Natural killer cell (primary cell): ENCODE measurements around a stretch of chr17.

DNA sequence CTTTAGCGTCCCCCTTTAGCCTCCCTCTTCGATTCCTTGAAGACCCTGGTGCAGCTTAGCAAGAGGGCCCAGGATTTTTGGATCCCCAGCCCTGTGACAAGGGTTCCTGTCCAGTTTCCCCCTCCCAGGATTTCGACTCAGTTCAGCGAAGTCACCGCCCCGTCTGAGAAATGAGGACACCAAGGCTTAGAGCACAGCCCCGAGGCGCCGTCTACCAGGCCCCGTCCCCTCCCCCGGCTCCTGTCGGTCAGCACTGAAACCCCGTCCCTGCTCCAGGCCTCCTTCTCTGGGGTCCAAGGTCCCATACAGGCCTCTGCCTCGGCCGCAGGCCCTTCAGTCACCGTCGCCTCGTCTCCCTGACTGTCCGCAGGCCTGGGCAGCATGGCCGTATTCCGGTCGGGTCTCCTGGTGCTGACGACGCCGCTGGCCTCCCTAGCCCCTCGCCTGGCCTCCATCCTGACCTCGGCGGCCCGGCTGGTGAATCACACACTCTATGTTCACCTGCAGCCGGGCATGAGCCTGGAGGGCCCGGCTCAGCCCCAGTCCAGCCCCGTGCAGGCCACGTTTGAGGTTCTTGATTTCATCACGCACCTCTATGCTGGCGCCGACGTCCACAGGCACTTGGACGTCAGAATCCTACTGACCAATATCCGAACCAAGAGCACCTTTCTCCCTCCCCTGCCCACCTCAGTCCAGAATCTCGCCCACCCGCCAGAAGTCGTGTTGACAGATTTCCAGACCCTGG, 466 bp downstream of the COASY start:
- PRO-cap: no peak

DNA sequence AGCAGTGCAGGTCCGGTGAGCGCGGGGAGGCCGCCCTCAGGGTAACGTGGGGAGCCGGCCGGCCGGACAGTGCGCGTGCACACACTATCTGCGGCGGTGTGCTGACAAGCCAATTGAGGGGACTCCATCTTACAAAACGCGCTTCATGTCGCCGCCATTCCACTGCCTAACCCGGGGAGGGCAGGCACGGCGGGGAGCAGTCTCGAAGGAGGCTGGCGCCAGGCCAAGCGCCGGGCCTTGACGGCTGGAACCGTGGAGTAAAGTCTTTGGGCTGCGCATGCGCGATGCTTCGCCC, 235 bp upstream of the MLX start:
- PRO-cap: bidirectional peak, plus-strand start outside the sequence, minus-strand start at position 259 of the sequence

- PRO-cap: no peak
Measured at GRCh38 chr17:42609884-42610488, 503 bp downstream of the TUBG1 start.

DNA sequence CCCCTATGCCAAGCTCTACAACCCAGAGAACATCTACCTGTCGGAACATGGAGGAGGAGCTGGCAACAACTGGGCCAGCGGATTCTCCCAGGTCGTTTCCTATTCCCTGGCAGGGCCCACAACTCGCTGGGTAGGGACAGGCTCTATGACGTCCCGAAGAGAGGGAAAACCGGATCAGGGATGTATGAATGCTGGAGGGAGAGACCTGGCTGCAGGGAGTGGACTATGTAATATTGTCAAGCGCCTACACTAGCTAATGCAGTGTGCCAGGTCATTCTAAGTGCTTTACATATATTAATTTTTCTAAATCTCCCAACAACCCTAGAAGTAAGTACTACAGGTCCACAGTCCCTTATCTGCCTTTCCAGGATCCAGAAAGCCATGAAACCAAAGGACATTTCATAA, 1.0 kb downstream of the TUBG1 start:
- PRO-cap: no peak

DNA sequence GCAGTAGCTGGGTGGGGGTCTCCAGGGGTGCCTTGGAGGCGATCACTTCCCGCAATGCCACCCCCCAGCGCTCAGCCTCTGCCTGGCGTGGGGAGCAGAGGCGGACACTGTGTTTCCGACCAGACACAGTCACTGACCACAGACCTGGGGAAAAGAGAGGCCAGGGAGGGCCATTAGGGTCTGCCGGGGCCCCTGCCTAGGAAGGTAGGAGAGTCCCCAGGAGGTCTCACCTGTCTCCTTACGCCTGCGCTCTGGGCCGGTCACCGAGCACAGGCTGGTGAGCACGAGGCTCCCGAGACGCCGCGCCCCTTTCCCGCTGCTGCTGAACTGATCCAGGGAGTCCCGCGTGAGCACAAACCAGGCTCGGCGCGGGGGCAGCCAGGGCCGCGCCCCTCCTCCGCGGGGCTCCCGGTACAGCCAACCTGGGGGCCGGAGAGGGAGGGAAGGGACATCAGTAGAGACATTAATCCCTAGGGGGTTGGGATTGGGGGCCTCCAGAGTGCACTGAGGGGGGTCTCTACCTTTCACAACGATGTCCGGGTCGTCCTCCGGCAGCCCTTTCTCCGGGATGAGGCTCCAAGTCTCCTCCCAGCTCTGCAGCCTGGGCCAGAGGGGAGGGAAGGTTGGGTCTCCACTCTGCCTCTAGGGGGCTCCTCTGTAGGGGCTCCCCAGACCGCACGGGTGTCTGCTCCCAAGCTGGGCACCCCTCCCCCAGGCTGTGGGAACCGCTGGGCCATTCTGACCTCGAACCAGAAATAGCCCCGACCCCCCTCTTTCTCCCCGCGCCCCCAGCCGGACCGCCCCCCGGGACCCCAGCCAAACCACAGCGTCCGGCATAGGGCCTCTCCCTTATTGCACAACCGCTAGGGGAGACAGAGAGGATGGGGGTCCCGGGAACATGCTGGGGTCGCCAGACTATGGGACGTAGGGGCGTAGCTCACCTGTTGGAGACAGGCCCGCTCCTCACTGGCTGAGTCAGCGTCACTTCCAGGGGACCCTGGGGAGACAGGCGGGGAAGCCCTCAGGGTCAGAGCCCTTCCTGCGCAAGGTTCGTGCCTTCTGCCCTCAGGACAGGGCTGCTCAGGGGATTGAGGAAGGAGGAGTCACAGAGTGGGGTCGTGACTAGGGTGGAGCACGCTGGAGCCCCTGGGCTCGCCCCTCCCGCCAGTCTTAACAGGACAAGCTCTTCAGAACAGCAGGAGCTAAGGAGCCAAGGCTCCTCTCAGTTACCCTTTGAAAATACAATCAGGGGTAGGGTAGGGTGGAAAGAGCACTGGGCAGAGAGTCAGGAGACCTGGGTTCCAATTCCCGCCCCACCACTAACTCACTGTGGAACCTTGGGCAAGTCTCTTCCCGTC, 2.9 kb downstream of the PLEKHH3 start:
- PRO-cap: no peak

GRCh38 chr17:42683473-42684118, 1.3 kb downstream of the CNTNAP1 start:
- PRO-cap: no peak

GRCh38 chr17:42749642-42750016, 4.8 kb upstream of the EZH1 start:
- PRO-cap: no peak

GRCh38 chr17:42796776-42798057, 1.3 kb downstream of the COA3 start:
- PRO-cap: no peak

- PRO-cap: no peak
Measured at GRCh38 chr17:42804715-42805256, 6.1 kb downstream of the CNTD1 start.

GRCh38 chr17:42841316-42842379, 2.7 kb upstream of the AOC2 start:
- PRO-cap: no peak

DNA sequence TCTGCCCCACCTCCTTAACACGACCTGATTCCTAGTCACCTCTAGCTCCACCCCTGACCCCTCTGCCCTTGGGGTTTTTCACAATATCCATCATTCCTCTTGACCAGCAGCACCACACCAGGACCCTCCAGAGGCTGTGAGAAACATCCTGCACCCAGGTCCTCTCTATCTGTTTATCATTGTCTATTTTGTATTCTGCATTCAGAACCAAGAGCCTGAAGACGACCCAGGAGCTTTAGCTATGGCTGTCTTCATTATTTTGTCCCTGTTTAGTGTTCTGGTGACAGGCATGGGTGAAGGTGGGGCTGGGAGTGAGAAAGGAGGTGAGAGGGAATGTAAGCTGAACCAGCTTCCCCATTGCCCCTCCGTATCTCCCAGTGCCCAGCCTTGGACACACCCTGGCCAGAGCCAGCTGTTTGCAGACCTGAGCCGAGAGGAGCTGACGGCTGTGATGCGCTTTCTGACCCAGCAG, 16.1 kb downstream of the AOC3 start:
- PRO-cap: no peak

GRCh38 chr17:43135402-43135844, 10.3 kb upstream of the BRCA1 start:
- PRO-cap: no peak

DNA sequence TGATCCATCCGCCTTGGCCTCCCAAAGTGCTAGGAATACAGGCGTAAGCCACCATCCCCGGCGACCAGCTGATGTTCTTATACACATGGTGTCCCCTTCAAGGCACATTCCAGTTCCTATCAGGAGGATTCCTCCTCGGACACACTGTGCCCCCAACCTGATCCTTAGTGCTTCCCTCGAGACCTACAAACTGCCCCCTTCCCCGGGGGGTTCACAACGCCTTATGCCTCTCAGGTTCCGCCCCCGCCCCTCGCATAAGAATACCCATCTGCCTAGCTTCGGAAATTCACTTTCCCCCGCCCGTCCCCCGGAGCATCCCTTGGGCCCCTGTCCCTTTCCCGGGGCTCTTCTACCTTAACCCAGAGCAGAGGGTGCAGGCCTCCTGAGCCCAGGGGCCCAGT, 1.6 kb upstream of the NBR1 start:
- PRO-cap: no peak

GRCh38 chr17:43241611-43241810, 13.1 kb upstream of the CCDC200 start:
- PRO-cap: unidirectional peak, plus-strand start at chr17:43241709

GRCh38 chr17:43273170-43273505, 44.7 kb upstream of the CCDC200 start:
- PRO-cap: unidirectional peak, minus-strand start at chr17:43273273

DNA sequence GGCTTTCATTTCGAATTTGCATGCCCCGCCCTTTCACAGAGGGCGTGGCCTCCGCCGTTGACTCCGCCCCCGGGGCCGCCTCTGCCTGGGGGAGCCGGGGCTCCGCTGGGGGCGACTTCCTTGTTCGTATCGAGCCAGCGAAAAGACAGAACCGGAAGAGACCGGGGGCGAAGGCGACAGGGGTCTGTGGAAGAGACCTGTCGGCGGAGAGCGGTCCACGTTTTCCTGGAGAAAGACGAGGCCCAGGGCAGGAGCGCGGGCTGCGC, 62.2 kb upstream of the CCDC200 start:
- PRO-cap: no peak

- PRO-cap: no peak
Measured at GRCh38 chr17:43350959-43351504, 47.8 kb upstream of the ARL4D start.

- PRO-cap: bidirectional peak, plus-strand start at chr17:43389339, minus-strand start at chr17:43389166; unidirectional peak, minus-strand start at chr17:43389473
Measured at GRCh38 chr17:43389006-43389987, 9.5 kb upstream of the ARL4D start.

DNA sequence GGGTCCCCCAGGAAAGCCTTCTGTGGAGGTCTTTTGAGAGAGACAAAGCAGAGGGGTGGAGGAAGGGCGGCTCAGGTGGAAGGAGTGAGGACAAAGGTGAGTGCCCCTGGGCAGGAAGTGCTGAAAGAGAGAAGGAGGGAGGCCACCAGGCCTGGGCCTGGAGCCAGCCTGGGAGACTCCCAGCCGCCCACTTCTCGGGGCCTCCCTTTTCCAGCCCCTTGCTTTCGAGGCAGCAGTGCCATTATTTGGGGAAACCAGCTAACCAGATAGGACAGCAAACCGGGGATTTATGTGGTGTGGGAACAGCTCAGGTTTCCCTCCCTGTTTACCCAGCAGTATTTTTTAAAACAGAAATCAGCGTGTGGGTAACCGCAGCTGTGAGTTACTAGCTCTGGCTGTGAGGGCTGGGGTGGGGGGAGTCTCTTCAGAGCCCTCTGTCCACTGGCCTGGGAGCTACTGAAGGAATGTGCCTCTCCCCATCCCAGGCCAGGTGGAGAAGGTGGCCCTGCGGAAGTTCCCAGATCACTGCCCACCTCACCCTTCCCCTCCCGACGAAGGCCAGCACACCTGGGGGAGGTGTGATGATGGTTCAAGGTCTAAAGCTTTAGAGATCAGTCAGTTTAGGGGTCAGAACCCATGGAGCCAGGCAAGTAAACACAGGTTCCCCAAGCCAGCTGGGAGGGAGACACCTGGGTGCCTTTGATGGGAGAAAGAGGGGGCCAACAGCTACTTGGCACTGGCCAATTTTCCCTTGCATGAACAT, 8.4 kb upstream of the MEOX1 start:
- PRO-cap: no peak

DNA sequence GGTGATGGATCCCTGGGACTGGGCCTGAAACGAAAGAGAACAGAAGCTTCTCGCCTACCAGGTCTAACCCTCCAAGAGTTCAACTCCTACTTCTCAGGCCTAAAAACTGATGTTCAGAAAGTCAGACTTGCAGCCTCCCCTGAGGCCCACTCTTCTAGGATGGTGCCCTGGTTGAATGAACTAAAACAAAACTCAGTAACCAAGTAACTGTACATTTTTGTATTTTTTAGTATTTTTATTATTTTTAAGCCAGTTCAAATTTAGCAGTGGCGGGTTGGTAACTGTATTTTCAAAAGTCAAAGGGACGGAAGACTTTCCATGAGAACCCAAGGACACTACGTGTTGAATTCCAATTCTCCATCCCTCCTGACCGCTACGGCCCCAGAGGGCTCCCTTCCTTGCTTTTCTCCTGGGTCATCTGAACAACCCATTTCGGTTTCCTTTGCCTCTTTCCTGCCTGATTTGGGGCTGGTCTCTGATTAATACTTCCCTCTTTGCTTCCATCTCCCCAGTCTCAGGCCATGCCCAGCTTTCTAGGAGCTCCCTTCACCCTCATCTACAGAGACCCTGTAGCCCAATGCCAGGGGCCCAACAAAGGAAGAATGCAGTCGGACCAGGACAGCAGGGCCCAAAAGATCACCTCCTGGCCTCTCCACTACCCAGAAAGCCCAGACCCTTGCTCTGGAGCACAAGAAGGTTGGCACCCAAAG, 8.8 kb downstream of the MPP3 start:
- PRO-cap: no peak